Epidermal melanocyte (primary cell): ENCODE measurements around a stretch of chr16.

- RRBS, result 94% methylated on average over 1 of the region's 24 CpGs
Measured at GRCh38 chr16:88876038-88876925, 9.8 kb upstream of the PABPN1L start.

GRCh38 chr16:88904476-88905519 is 38.3 kb upstream of the PABPN1L start:
- RRBS, result no CpG with 5 or more reads among the region's 32 CpGs

GRCh38 chr16:88936482-88937429 is 40.3 kb downstream of the CBFA2T3 start:
- RRBS, result 31% methylated on average over 15 of the region's 44 CpGs

DNA sequence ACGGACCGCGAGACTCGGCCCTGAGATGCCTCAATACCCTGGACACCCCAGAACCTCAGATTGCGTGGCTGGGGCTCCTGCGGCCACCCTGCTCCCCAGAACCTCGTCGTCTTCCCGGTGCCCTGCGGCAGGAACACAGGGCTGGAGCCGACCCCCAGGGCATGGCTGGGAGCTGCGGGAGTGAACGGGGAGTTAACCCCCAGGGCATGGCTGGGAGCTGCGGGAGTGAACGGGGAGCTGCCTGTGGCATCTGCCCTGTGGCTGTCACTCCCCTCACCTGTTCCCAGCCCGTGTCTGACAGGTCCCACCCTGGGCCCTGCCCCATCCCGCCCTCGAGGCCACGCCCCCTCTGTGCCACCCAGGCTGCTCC is 39.5 kb upstream of the ACSF3 start:
- RRBS, result no CpG with 5 or more reads among the region's 19 CpGs

DNA sequence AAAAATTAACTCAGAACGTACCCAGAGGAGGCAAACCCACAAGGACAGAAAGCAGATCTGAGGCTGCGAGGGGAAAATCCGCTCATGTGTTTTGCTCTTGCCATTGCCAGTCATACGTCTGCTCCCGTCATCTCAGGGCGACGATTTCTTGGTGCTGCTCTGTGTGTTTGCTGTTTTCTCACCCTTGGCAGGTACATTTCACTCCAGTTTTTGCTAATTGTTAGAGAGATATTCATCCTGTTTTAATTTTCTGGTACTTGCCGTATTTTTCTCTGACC is 33.4 kb upstream of the ACSF3 start:
- RRBS, result no CpG with 5 or more reads among the region's 8 CpGs

GRCh38 chr16:89094025-89094852 is 587 bp downstream of the ACSF3 start:
- RRBS, result 4% methylated on average over 23 of the region's 57 CpGs

- RRBS, result no CpG with 5 or more reads among the region's 5 CpGs
Measured at GRCh38 chr16:89246519-89246735, 28.9 kb downstream of the ZNF778 start.

DNA sequence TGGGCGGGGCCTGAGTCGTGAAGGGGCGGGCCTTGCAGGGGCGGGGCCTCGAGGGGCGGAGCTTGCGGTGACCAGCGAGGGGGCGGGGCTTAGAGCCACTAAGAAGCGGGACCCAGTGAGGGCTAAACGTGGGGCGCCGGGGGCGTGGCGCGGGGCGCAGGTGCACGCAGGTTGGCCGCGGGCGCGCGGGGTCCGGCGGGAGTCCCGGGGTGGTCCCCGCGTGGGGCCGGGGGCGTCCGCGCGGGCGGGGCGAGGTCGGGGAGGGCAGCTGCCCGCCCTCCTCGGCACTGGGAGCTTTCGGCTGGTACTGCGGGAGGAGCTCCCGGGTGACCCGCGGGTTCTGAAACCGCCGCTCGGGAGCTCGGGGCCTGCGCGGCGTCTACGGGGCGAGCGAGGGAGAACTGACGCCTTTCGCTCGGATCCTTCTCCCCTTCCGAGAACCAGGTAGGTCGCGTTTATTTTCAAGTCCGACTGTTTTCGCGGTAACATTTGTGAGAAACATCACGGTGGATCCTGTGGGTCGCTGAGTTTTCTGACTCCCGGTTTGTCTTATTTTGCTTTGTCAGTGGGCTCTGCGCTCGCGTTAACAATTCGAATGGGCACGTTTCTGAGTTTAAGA is 30.2 kb downstream of the ZNF778 start:
- RRBS, result 2% methylated on average over 12 of the region's 70 CpGs

GRCh38 chr16:89336232-89336637 is 118.7 kb downstream of the ZNF778 start:
- RRBS, result no CpG with 5 or more reads among the region's 10 CpGs

DNA sequence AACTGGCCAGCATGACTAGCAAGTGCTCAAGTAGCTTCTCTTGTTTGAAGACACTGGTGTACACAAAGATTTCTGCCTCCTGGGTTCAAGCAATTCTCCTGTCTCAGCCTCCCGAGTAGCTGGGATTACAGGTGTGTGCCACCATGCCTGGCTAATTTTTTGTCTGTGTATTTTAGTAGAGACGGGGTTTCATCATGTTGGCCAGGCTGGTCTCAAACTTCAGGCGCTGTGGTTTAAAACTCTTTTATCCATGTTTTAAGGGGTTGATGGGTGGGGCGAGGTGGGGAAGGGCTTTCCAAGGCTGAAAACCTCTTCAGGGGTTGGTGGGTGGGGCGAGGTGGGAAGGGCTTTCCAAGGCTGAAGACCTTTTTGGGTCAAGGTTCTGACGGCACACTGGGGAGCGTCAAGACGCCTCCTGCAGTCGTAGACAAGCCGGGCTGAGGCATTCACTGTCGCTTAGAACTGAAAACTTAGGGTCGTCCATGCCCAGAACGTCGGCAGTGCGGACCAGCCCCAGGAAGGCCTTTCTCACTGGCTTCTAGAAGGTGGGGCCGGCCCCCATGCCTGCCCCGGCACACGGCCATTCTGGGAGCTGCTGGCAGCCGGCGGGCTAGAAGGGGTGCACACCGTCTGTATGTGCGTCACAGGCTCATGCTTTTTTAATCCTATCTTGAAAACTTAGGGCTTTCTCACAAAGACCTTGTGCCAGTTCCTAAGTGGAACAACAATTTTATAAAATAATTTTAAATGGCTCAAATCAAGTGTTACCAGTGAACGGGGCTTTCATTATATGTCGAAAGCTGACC is 111.6 kb downstream of the ANKRD11 start:
- RRBS, result no CpG with 5 or more reads among the region's 24 CpGs

DNA sequence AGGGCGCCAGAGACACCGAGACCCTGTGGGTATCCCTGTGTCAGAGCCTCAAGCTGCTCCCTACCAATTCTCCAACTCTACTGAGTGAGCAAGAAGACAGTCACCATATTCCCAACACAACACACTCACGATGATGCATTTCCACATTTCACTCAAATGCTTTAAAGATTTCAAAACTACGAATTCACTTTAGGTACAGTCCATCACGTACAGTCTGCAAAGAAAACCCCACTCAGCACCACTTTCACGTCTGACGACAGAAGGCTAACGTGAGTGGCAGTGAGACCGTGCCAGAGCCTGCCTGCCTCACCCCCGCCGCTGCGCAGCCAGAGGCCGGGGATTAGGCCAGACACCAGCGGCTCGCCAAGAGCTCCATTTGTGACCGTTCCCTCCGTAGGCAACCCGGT is 104.9 kb downstream of the ANKRD11 start:
- RRBS, result 100% methylated on average over 6 of the region's 18 CpGs

- RRBS, result no CpG with 5 or more reads among the region's 25 CpGs
Measured at GRCh38 chr16:89410639-89411709, 79.4 kb downstream of the ANKRD11 start.

DNA sequence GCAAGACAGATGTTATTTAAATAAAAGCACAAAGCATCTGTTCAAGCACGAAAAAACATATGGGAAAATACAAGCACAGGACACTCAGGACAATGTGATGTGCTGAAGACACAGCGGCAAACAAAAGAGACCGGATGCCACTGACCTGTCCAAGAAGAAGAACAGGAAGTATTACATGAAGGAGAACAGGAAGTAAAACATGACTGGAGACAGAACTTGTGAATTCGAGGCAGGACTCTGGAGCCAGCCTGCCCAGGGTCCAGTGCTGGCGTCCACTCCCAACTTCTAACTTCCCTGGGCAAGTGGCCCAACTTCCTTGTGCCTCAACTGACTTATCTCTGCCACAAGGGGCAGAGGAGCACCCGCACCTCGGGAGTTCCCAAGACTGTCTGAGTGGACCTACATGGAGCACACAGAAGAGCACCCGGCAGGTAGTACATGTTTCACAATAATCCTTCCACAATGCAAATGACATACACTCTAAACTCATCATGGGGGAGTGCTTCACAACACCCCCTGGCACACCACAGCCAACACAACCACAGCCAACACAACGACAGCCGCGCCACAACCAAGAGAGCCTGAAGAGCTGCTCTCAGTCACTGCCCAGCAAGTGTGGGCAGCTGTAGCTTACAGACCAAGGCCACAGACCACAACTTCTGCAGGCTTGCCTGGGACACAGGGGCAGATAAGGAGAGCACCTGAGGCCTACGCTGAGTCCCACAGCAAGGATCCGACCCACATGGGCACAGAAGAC is 36.6 kb downstream of the ANKRD11 start:
- RRBS, result no CpG with 5 or more reads among the region's 13 CpGs

- RRBS, result no CpG with 5 or more reads among the region's 11 CpGs
Measured at GRCh38 chr16:89461220-89461767, 29.1 kb downstream of the ANKRD11 start.

- RRBS, result no CpG with 5 or more reads among the region's 8 CpGs
Measured at GRCh38 chr16:89630437-89630660, 16.9 kb downstream of the DPEP1 start.

GRCh38 chr16:89644759-89645138 is 12.8 kb downstream of the CHMP1A start:
- RRBS, result no CpG with 5 or more reads among the region's 6 CpGs

DNA sequence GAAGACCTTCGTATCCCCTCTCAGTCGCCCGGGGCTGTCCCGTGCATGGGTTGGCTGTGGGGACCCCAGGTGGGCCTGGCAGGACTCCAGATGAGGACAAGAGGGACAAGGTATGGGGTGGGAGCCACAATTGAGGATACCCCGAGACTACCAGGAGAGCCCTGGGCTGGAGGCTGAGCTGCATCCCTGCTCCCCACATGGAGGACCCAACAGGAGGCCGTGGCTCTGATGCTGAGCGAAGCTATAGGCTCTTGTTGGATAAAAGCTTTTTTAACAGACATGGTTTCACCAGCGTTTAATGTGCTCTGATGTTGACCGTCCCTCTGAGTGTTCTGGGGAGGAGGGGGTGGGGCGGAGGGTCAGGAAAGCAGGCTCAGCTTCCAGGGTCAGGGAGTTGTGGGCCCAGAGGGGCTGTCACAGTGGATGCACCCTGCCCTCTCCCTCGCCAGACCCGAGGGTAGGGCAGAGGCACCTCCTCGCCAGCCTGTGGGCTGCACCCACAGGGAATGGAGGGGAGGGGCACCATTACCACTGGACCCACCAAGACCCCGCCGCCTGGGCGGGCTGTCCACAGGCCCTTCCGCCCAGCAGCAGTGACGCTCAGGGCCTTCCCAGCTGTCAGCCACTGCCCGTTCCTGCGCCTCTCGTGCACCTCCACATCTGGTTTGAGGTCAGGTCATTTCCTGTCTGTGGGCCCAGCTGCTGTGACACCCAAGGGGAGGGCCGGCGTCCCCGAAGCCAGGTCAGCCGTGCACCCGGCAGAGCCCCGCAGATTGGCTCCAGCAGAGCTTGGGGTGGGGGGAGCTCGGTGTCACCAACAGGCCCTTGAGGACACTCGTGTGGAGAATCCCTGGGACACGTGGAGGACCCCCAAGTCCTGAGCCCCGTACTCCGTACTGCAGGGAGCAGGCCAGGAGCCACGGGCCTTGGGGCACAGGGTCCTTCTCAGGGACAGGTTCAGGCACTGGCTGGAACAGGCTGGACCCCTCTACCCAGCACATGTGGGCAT is 5.1 kb downstream of the SPATA2L start:
- RRBS, result no CpG with 5 or more reads among the region's 33 CpGs

- RRBS, result no CpG with 5 or more reads among the region's 20 CpGs
Measured at GRCh38 chr16:89722626-89722948, 1.2 kb downstream of the ZNF276 start.

GRCh38 chr16:89732004-89732676 is 10.8 kb downstream of the ZNF276 start:
- RRBS, result no CpG with 5 or more reads among the region's 15 CpGs

GRCh38 chr16:89738228-89739492 is 17.3 kb downstream of the ZNF276 start:
- RRBS, result no CpG with 5 or more reads among the region's 36 CpGs